HGPS cell (cell line): ENCODE data around the genes SLC4A9, PCDHA3, PCDHA9 and PCDHB3.

DNA sequence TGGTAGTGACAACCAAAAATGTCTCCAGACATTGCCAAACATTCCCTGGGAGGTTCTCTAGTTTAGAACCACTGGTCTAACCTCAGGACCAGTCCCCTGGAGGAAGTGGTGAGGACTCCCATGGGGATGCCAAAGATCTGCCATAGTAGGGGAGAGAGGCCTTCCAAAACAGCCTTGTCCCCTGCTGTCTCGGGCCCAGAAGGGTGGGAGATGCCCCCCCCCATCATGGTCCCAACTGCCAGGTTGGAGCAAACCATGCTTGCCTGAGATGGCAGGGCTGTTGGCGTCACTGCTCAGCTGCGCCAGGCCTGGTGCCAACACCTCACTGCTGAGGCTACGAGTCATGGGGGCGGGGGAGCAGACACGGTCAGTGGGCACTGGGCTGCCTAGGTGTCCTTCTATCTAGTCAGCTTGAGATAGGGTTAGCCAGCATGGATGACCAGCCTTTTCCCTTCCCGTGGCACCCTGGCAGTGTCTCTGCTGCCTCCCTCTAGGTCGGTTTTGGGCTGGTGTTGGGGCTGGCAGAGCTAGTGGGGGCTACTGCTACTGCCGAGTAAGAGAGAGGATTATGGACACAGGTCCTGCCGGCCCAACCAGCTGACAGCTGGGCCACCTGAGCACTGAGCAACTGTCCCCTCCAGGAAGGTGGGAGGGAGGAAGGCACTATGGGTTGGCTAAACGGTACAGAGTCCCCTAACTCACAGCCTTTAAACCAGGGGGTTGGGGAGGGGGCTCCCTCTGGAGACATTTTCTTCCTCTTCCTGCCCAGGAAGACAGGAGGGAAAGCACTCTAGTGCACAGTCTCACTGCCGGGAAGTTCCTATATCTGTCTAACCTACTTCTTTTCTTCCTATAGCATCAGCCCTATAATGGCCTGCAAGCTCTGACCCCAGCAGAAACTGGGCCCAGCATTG, 8.2 kb upstream of the CXXC5 start:
- RRBS, result no CpG with 5 or more reads among the region's 12 CpGs

GRCh38 chr5:139651710-139652690, 3.9 kb downstream of the CXXC5 start:
- RRBS, result no CpG with 5 or more reads among the region's 25 CpGs

- RRBS, result no CpG with 5 or more reads among the region's 10 CpGs
These were observed 20.6 kb downstream of the CXXC5 start for GRCh38 chr5:139668663-139669155.

GRCh38 chr5:140041617-140042517, 1.2 kb downstream of the NRG2 start:
- RRBS, result no CpG with 5 or more reads among the region's 38 CpGs

DNA sequence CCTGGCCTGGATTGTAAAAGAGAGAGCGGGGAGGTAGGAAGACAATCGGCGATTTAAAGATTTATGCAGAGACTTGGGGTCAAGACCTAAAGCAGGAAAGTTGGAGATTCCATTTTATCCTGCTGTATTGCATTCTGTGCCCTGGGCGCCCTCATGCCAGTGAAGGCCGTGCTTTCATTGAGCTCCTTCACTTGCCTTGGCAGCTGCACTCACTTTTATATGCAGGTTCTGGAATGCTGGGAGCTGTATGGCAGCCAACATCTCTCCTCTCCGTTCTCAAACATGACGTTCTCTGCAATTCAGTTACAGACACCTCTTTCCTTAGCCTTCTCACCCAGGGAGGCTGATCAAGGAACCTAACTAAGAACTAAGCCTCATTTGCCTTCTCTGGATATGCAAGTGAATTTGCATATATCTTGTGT, 29.4 kb upstream of the PURA start:
- RRBS, result no CpG with 5 or more reads among the region's 7 CpGs

DNA sequence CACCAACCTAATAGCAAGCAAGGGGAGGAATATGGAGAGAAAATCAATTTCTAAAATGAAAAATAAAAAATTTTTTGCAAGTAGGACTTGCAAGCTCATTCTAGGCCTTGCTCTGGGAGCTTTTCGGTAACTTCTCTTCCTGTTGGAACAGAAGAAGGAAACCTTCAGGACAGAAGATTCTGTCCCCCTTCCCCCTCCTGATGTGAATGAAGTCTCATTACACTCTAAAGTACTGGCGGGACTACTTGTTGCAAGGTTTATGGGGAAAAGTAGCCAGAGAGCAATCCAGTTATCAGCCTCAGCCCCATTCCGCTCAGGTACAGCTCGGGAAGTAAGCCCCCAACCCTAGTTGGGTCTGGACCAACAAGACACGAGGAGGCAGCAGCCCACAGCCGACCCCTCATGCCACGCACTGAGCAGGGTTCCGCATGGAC, 559 bp upstream of the CYSTM1 start:
- RRBS, result no CpG with 5 or more reads among the region's 8 CpGs

DNA sequence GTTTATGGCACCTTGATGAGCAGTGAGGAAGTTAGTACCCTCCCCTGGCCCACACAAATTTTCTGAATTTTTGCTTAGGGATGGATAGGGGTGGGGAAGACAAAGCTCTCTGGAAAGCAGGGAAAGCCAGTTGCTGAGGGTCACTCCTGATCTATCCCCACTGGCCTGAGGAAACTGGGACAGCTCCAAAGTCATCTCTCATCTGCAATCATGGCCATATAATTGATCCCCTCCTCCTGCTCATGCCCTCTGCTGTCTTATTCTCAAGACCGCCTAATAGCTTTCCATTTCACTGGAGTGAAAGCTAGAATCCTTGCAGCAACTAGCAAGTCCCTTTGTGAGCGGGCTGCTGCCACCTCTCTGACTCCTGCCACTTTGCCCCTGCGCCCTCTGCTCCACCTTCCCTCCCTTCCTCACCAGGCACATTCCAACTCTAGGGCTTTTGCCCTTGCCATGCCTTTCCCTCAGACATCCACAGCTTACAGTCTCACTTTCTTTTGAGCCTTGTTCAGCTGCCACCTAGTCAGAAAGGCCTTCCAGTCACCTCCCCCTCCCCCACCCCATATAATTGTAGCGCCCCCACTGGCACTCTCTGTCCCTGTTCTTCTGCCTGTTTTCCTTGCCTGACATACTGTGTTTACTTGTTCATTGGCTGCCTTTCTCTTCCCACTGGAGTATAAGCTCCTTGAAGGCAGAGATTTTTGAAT, 30.8 kb downstream of the CYSTM1 start:
- RRBS, result no CpG with 5 or more reads among the region's 4 CpGs

DNA sequence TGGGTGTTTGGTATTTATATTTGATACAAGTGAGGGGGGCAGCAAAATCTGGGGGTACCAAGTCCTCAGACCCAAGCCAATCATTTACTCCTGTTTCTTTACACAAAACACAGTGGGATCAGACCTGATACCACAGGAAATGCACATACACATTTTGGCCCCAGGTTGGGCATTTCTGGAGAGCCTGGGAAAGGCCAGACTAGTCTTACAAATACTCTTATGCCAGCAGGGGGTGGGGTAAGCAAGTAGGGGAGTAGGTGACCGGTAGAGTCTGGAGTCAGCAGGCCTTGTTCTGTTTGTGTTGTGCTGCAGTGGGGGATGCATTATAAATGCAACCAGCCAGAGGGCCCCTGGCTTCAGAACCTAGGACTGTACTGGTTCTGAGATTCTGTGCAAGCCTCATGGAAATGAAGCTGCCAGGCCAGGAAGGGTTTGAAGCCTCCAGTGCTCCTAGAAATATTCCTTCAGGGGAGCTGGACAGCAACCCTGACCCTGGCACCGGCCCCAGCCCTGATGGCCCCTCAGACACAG, at the start of gene SLC4A9:
TSS of gene SLC4A9 (plus strand) at position 359 of the 531 bp plus-strand sequence.
- RRBS, result no CpG with 5 or more reads among the region's 2 CpGs

- RRBS, result no CpG with 5 or more reads among the region's 22 CpGs
These were observed 873 bp downstream of the ANKHD1 start for GRCh38 chr5:140402395-140403017.

GRCh38 chr5:140457606-140457903, 55.9 kb downstream of the ANKHD1 start:
- RRBS, result no CpG with 5 or more reads among the region's 6 CpGs

DNA sequence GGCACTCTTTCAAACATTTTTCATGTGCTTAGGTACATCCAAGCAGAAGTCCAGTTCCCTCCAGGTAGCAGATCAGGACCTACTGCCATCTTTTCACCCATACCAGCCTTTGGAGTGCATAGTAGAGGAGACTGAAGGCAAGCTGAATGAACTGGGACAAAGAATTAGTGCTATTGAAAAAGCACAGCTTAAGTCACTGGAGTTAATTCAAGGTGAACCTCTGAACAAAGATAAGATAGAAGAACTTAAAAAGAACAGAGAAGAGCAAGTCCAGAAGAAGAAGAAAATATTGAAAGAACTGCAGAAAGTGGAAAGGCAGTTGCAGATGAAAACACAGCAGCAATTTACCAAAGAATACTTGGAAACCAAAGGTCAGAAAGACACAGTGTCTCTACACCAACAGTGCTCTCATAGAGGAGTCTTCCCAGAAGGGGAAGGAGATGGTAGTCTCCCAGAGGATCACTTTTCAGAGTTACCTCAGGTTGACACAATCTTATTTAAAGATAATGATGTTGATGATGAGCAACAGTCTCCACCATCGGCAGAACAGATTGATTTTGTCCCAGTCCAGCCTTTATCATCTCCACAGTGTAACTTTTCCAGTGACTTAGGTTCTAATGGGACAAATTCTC, 50.9 kb upstream of the EIF4EBP3 start:
- RRBS, result no CpG with 5 or more reads among the region's 1 CpG

- RRBS, result no CpG with 5 or more reads among the region's 9 CpGs
These were observed 3.6 kb downstream of the SLC35A4 start for GRCh38 chr5:140568023-140568791.

DNA sequence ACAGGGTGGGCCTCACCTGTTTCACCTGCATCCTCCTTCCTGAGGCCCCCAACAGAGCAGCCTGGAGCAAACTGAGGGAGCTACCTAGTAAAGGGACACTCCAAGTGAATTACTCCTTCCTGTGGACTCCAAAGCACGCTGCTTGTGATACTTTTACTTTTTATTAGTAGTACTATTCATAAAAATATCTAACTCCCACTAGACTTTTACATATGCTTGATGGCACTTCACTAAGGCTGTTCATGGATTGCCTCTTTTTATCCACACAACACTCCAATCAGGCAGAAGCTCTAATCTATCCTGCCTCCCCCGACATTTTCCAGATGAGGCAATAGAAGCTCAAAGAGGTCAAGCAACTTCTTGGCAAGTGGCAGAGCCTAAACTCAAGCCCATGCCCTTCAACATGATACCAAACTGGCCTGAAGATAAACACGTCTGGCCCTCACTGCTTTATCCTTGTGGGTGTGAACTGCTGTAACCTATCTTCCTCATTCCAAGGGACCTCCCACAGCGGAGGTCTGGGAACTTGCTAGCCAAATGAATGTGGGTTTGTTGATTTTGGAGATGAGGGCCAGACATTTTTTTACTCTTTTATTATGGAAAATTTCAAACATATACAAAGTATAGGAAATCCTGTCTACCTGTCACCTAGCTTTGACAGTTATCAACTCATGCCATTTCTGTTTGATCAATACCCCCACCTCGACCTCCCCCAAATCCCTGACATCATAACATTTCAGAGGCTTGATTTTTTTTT, 9.5 kb downstream of the SLC35A4 start:
- RRBS, result no CpG with 5 or more reads among the region's 5 CpGs

DNA sequence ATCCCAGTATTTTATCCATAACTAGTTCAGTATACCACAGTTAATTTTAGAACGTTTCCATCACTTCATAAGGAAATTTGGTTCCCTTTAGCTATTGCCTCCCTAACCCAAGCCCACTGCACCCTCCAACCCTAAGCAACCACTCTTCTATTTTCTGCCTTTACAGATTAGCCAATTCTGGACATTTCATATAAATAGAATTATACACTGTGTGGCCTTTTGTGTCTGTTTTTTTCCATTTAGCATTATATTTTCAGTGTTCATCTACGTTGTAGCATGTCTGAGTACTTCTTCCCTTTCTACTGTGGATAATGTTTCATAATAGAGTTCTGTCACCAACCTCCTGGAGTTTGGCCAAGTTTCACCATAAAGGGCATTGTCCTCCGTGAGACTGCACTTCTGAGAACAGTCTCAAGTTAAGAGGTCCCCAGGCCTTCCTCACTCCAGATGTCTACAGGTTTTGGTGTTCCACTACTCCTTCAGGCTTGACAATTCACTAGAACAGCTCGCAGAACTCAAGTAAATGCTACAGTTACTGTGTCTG, 30.8 kb downstream of the SLC35A4 start:
- RRBS, result no CpG with 5 or more reads among the region's 4 CpGs

DNA sequence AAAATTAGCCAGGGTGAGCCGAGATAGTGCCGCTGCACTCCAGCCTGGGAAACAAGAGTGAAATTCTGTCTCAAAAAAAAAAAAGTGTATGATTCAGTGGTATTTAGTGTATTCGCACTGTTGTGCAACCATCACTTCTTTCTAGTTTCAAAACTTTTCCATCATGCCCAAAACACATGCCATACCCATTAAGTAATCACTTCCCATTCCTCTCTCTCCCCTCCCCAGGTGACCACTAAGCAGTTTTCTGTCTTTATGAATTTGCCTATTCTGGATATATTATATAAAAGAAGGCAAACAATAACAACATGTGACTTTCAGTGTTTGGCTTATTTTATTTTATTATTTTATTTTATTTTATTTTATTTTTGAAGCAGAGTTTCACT, 30.0 kb downstream of the CD14 start:
- RRBS, result no CpG with 5 or more reads among the region's 3 CpGs

GRCh38 chr5:140631811-140632885, 827 bp downstream of the CD14 start:
- RRBS, result 31% methylated on average over 9 of the region's 78 CpGs

GRCh38 chr5:140800744-140801761, at the start of gene PCDHA3:
PCDHA3 (plus strand) TSS chr5:140801057.
- RRBS, result no CpG with 5 or more reads among the region's 43 CpGs

DNA sequence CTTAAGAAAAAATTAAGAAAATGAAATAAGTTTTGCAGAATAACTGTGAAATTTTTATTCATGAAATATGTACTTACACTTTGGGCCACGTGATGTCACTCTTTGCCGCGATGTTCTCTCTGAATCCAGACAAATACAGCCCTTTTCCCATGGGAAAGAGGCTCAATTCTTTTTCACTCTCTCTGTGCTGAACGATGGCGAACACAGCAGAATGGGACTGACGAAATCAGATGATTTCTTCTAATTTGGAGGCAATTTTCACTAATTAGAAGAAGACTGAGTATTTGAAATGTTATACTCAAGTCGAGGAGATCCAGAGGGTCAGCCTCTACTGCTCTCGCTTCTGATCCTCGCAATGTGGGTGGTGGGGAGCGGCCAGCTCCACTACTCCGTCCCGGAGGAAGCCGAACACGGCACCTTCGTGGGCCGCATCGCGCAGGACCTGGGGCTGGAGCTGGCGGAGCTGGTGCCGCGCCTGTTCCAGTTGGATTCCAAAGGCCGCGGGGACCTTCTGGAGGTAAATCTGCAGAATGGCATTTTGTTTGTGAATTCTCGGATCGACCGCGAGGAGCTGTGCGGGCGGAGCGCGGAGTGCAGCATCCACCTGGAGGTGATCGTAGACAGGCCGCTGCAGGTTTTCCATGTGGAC, at the start of gene PCDHA9:
TSS of gene PCDHA9 (plus strand) at position 176 of the 649 bp plus-strand sequence.
- RRBS, result no CpG with 5 or more reads among the region's 33 CpGs

GRCh38 chr5:141001830-141002770, 35.8 kb downstream of the PCDHAC2 start:
- RRBS, result 5% methylated on average over 3 of the region's 22 CpGs

- RRBS, result no CpG with 5 or more reads among the region's 16 CpGs
These were observed at the start of gene PCDHB3 for GRCh38 chr5:141099981-141100610. PCDHB3 (plus strand) TSS chr5:141100473.